ENCODE measurements around a stretch of chr7.

- PRO-cap = no peak
Observed at GRCh38 chr7:151857161-151857789, 19.6 kb downstream of the PRKAG2 start.

- PRO-cap = no peak
Observed at GRCh38 chr7:152005832-152006184, 19.7 kb upstream of the GALNT11 start.

GRCh38 chr7:152031830-152032480 lies 6.5 kb downstream of the GALNT11 start:
- PRO-cap = no peak

DNA sequence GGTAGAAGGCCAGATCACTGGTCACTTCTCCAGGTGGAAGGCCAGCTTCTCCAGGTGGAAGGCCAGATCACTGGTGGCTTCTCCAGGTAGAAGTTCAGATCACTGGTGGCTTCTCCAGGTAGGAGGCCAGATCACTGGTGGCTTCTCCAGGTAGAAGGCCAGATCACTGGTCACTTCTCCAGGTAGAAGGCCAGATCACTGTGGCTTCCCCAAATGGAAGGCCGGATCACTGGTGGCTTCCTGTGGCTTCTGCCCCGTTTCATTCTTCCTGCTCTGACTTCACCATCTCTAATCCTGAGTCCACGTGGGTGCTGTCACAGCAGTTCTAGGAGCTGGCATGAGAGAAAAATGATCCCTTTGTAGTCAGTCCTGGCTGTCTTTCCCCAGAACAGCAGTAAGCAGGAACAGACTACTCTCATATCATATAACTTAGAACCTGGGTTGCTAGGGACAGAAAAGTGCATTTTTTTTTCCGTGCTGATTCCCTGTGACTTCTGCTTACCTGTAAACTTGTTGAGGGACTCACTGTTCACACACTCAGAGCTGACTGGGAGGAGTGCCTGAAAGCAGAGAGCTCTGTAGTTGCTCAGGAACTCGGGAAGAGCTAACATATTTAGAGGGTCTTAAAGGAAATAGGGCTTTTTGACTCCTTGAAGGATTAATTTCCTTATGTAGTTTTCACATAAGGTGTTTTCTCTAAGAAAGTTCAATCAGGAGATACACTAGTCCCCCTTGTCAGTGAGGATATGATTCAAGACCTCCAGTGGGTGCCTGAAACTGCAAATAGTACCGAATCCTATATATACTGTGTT lies 91.0 kb downstream of the ACTR3B start:
- PRO-cap = no peak

DNA sequence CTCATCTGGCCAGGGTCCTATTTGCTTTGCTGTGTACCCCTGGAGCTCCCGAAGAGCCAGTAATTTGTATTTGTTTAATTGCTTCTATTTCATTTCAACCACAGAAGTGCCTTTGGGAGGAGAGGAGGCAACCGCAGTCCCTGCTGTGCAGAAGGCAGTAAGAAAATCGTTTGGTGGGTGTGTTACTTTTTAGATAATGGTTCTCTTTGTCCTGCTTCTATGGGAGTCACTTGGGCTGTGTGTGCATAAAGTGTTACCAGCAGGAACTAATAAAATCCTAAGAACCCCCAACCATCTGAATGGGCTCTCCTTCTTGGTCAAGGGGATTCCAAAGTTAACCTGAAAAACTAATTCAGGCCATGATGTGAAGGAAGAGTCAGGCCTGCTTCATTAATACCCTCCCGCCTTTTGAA lies 173.5 kb downstream of the ACTR3B start:
- PRO-cap = no peak

GRCh38 chr7:153523788-153524588 lies 528.2 kb upstream of the DPP6 start:
- PRO-cap = no peak

DNA sequence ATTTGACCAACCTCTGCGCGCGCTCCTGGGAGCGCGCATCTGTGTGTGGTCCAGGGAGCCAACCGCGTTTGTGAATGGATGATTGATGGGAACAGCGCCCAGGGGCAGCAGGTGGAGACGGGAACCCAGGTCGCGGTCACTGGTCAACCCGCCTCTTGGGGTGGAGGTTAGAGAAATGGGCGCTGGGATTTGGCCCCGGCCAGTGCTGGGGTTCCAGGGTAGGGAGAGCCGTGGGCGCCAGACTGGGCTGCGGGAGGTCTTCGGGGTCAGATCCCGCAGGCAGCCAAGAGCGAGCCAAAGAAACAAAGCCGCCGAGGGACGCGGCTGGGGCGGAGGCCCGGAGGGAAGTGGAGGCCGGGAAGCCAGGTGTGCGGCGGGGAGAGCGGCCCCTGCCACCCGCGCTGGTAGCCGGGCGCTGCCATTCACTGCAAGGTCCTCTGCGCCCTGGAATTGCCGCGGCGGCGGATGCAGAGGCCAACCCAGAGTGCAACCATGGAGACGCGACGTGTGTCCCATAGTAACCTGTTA lies 165.9 kb upstream of the DPP6 start:
- PRO-cap = no peak

- PRO-cap = no peak
Observed at GRCh38 chr7:154051070-154051752, 987 bp upstream of the DPP6 start.

DNA sequence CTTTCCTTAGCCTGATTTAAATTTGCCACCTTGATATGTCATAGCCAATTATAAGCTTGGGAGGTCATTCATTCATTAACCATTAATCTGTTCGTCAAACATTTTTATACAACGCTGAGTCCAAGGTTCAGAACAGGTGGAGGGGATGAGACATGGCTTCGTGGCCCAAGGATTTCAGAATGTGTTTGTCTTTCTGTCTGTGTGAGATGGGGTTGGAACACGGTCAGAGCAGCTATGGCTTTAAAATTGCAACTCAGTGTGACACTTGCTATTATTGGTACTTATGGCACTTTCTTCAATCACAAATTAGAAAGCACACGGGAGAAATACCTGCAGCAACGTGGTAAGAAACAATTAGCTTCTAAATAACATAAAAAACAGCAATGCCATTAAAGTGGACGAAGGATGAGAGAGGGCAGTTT lies 157.9 kb downstream of the PAXIP1 start:
- PRO-cap = no peak

DNA sequence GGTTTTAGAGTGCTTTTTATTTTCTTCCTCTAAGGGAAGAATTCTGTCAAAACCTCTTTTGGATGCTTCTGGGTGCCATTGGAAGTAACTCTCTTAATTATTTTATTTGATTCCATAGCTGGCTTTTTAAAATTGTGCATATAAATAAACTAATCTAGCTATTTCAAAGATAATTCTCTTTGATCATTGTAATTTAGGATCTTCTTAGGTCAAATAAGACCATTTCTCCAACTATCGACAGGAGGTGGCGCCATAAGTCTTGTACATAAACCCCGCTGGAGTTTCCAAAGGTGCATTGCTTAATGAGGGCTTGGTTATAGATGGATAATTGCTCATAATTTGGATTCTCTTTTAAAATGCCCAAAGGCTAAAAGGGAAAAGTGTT lies 75.5 kb downstream of the PAXIP1 start:
- PRO-cap = no peak

GRCh38 chr7:154960055-154960261 lies 43.0 kb downstream of the PAXIP1 start:
- PRO-cap = no peak

DNA sequence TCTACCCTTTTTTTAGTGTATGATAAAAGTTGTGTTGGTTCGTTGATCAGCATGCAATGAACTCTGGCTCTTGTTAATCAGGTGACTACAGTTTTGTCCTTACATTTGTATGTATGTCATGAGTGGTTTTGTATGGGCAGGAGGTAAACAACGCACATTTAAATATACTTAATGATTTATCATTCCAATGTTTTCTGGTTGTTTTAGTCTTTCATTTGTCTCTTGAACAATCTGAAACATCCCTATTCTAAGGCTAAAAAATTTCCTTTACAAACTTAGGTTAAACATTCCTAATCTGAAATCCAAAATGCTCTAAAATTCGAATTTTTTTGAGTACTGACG lies 1.7 kb upstream of the PAXIP1 start:
- PRO-cap = no peak

DNA sequence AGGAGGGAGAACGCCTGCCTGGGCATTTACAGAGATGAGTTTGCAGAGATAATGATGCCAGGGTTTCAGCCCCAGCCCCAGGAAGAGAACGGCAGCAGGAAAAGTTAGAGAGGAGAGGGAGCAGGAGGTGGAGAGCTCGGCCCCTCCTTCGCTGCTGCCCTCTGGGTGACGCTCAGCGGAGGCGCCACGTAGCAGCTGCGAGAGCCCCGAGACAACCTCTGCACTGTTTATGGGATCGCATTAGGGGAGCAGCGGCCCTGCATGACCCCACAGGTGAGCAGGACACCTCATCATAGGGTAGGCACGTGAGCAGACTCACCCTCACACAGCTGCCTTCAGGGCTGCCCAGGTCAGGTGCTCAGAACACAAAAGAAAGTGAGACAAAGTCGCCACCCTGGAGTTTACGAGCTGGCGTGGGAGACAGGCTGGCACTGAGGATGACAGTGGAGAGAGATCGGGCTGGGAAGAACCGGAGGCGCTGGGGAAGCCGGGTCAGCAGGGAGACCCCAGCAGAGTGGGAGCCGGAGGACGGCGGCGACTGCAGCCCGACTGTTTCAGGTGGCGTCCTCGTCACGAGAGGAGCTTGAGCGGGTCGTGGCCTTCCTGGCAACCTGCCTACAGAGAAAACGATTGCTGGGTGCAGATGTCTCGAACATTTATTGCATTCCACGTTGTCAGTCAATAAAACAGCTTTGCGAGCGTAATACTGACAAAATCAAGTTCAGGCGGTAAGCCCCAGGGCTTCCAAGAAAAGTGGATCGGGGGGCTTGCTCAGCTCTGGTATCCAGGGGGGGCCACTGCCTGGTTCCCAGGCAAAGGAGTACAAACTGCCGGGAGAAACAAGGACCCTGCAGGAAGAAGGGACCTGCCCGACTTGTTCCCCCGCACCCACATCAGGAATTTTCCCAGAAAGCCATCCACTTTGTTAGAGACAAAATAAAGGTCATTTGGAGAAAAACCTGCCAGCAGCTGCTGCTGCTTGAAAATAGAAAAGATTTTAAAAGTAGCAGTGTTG lies 83.1 kb upstream of the INSIG1 start:
- PRO-cap = no peak

DNA sequence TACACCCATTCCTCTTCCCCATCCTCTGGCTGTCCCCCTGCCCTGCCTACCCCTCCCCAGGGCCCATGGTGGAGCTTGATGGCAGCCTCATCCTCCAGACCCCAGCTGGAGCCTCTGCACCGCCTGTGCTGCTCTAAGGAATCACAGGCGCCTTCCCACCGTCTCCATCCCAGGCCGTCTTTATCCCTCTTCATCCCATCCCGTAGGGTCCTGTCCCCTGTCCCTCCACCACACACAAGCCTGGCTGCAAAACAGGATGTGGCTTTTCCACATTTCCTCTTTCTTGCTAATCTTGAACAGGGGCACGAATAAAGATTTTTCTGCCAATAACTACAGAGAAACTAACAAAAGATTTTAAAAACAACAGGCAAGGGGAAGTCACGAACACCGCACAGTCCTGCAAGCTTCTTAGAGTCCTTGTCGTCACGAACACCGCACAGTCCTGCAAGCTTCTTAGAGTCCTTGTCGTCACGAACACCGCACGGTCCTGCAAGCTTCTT lies 10.5 kb upstream of the INSIG1 start:
- PRO-cap = no peak

- PRO-cap = bidirectional peak, plus-strand start at chr7:155299143, minus-strand start at chr7:155298980
Observed at GRCh38 chr7:155299087-155299952, 1.6 kb downstream of the INSIG1 start.

DNA sequence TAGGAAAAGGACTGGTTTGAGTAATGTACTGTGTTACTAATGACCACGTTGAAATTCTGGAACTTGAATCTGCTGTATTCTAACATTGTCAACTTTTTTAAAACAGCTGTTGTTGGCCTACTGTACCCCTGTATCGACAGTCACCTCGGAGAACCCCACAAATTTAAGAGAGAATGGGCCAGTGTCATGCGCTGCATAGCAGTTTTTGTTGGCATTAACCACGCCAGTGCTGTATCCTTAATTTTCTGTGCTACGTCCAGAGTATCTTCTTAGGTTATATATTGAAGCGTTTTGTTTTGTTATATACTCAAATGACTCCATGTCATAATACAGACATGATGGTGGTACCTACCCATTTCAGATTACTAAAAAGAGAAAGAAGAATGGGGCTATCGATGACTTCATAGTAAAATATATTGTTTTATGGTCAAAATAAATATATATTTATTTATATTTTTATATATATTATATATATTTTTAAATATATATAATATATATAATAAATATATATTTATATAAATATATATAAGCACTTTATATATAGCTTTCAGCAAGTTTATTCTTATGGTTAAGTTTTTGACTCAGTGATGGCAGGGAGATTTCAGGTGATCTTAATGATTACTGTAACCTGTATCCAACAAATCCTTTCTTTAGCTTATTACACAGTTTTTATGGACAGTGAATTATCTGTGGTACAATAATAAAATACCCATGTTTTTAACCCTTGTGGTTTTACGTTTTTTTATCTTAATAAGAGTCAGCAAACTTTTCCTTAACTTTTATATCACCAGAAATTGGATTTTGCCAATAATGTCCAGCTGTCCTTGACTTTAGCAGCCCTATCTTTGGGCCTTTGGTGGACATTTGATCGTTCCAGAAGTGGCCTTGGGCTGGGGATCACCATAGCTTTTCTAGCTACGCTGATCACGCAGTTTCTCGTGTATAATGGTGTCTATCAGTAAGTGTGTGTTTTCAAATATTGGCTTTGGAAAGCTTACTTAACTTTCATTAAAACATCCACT lies 4.1 kb downstream of the INSIG1 start:
- PRO-cap = no peak

DNA sequence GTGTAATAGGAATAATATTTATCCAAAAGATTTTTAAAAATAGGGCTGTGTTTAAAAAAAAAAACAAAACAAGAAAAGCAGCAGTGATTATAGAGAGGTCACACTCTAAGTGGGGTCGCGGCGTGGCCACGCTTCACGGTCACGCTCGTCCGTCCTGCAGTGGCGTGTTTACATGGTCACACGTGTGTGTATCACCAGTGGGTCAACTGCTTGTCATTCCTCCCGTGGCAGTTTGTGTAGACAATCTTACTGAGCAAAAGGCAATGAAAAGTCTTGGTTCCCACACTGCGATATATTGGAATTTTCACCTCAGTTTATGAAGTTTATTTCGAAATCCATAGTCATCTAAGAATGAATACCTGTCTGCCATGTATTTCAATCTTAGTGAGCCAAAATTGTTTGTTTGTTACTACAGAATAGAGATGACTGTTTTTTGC lies 11.0 kb downstream of the INSIG1 start:
- PRO-cap = no peak

DNA sequence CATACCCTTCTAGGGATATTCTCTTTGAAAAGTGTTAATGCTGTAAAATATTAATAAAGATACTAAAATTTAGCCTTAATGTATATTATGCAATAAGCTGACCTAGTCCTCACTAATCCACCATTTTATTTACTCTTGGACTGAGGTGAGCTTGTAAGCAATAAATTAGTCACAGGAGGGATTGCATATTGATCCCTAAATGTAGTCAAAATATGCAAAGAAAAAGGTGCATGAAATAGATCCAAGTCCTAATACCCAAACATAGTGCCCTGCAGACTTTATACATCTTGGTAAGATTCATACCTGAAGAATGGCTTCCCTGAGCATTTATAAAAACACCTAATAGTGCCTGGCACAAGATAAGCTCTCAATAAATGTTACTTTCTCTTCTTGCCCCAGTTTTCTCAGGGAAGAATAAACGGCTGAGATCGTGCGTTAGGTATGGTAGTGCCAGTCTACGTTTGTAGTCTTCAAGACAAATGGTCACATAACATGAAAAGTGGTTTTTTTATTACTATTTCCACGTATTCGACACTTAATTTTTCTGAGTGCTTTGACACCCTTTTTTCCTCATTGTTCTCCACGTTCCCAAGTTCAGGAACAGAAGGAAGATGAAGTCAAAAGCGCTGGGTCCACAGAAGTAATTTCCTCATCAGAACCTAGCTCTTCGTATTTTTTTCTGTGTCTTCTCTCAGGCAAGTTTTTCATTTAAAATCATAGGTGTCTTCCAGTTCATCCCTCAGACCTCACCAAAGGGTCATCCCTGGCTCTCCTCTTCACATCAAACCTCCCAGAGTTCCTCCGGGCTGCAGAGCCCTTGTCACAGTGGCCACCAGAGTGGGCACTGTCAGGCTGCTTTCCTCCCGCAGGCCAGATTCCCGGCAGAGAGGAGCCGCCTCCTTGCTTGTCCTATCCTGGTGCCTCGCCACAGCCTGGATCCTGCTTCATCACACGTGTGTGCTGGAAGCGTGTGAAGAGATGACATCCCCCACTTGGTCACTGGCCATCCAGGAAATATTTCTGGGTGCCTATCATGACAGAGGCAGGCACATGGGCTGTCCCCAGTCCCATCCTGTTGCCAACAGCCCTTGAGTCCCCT lies 14.6 kb downstream of the INSIG1 start:
- PRO-cap = no peak

DNA sequence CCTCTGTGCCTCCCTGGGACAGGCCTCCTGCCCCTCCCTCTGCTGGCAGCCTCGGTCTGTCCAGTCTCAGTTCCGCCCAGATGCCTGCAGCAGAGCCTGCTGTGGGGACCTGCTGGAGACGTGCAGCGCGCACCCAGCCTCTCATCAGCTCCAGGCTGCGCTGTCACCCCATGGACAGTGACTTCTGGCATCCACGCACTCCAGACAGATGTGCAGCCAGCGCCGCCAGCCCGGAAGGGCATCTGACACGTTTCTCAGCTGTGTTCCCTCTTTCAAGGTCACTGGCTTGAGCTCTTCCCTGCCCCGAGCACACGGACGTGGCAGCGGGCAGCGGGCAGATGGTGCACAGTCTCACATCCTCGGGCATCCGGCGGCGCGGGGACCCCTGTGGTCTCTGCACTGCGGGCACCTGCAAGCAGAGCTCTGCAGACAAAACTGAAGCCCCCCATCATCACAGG lies 60.7 kb downstream of the INSIG1 start:
- PRO-cap = no peak

- PRO-cap = no peak
Observed at GRCh38 chr7:155374320-155374670, 76.6 kb downstream of the INSIG1 start.